Hair follicle dermal papilla cell (primary cell): ENCODE measurements around a stretch of chr2.

DNA sequence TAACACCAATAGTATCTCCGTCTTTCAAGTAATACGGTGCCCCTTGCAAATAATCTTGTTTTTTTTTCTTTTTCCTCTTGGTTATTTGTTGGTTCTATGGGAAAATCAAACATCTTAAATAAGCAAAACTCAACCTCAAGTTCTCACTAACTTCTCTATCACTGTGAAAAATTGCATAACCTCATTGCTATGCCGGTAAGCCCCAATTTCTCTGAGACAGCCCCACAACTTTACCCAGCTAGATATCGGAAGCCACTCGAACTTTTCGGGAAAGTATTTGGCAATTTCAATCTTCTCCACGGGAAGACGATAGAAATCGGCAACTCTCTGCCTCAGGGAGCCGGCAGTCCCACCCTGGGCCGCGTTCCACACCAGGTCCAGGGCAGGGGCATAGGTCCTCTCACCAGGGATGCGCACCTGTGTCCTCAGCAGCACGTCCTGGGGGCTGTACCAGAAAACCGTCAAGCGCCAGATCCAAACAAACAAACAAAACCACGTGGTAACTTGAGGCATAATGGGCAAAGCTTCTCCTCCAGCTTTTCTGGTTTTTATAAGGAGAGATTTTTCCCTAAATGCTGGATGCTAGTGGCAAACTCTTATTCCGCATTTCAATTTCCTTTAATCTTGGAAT is 80.9 kb downstream of the USP40 start:
- CAGE, long polyA plus RNA = no peak

GRCh38 chr2:233489340-233490185 is 77.0 kb downstream of the USP40 start:
- CAGE, long polyA plus RNA = no peak

DNA sequence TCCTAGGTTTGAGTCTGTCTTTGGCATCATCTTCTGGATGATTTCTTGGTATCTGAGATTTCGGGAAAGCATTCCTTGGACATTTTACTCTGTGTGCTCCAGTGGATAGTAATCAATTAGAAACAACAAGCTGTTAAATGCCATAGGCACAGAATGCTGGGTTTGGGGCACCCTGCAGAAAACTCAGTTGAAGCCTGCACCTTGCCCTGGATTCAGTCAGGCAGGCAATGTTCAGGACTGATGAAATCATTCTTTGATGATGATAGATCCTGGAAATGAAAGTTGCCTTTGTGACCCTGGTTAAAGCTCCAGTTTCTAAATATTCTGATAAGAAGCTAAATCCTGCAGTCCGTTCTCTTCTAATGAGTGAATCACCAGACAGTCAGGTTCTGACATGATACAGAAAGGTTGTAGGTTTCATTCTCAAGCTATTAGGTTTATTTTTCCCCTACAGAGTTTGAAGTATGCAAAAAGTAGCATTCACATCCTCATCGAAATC is 1.3 kb downstream of the UGT1A1 start:
- CAGE, long polyA plus RNA = no peak

DNA sequence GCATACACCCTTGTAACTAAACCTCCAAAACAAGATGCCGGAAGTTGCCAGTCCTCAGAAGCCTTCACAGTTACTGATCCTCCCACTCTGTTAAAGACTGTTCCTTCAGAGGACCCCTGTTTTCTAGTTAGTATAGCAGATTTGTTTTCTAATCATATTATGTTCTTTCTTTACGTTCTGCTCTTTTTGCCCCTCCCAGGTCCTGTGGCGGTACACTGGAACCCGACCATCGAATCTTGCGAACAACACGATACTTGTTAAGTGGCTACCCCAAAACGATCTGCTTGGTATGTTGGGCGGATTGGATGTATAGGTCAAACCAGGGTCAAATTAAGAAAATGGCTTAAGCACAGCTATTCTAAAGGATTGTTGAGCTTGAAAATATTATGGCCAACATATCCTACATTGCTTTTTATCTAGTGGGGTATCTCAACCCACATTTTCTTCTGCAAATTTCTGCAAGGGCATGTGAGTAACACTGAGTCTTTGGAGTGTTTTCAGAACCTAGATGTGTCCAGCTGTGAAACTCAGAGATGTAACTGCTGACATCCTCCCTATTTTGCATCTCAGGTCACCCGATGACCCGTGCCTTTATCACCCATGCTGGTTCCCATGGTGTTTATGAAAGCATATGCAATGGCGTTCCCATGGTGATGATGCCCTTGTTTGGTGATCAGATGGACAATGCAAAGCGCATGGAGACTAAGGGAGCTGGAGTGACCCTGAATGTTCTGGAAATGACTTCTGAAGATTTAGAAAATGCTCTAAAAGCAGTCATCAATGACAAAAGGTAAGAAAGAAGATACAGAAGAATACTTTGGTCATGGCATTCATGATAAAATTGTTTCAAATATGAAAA is 7.8 kb downstream of the UGT1A1 start:
- CAGE, long polyA plus RNA = no peak

GRCh38 chr2:233821997-233822482 is 32.3 kb downstream of the HJURP start:
- CAGE, long polyA plus RNA = no peak

GRCh38 chr2:234091666-234092324 is 41.3 kb downstream of the SPP2 start:
- CAGE, long polyA plus RNA = no peak

- CAGE, long polyA plus RNA = no peak
Observed at GRCh38 chr2:234446226-234446781, 50.6 kb downstream of the ARL4C start.

DNA sequence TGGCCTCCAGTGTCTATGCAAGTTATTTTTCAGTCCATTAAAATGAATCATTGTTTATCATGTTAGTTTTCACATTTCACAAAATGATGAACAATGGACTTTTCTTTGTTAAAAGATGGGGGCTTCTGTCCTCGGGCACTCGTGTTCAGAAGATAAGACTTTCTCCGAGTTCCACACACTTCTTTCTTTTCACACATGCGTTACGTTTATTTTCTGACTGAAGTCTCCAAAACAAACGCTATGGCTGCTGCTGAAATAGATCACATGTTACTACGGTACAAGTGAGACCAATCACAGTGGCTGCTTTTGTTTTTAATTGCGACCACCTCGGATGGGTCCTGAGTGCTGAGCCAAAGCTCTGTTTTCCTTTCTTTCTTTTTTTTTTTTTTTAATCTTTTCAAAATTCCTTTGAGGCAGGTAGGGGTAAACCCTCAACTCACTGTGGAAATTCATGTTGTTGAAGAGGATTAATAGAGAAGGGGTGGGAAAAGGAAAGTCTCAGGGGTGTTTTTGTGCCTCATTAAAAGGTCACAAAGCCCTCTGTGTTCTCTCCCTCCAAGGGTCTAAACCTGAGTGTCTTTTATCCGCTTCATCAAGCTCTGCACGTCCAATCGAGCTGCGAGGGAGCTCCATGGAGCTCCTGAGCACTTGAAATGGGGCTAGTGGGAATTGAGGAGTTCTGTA is 48.3 kb downstream of the ARL4C start:
- CAGE, long polyA plus RNA = no peak

DNA sequence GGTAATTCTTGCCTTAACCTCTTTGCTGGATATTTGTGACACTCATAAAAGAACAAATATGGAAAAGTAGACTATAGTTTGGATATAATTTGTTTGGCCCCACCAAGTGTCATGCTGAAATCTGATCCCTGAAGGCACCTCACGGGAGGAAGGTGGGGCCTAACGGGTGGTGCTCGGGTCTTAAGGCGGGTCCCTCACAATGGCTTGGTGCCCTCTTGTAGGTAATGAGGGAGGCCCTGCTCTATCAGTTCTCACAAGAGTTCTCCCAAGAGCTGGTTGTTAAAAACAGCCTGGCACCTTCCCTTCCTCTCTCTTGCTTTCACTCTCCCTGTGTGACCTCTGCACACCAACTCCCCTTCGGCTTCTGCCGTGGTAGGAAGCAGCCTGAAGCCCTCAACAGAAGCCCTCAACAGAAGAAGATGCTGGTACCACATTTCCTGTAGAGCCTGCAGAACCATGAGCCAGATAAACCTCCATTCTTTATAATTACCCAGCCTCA is 37.3 kb downstream of the ARL4C start:
- CAGE, long polyA plus RNA = no peak

- CAGE, long polyA plus RNA = no peak
Observed at GRCh38 chr2:234489823-234491308, 6.5 kb downstream of the ARL4C start.

- CAGE, long polyA plus RNA = no peak
Observed at GRCh38 chr2:234690754-234691416, 194.0 kb upstream of the ARL4C start.

DNA sequence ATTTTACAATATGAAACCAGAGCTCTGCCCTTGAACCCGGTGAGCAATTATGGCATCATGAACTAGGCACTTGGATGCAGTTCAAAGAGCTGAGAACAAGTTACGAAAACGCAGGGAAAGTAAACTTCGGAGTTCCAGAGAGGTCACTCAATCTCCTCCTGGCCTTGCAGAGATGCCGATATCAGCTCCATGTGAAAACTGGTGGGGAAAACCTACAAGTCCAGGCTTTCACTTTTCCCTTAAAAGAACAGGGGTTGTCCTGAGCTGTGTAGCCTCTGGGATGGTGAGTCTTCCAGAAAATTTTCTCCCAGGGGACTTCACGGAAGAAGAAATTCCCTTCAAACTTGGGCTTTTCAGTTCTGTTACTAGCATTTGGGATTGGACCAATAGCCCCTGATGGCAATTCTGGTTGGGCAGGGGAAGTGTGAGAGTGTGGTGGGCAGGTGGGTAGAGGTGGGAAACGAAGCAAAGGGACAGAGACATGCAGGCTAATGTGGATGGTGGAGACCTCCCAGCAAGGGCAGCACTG is 71.1 kb upstream of the SH3BP4 start:
- CAGE, long polyA plus RNA = no peak

DNA sequence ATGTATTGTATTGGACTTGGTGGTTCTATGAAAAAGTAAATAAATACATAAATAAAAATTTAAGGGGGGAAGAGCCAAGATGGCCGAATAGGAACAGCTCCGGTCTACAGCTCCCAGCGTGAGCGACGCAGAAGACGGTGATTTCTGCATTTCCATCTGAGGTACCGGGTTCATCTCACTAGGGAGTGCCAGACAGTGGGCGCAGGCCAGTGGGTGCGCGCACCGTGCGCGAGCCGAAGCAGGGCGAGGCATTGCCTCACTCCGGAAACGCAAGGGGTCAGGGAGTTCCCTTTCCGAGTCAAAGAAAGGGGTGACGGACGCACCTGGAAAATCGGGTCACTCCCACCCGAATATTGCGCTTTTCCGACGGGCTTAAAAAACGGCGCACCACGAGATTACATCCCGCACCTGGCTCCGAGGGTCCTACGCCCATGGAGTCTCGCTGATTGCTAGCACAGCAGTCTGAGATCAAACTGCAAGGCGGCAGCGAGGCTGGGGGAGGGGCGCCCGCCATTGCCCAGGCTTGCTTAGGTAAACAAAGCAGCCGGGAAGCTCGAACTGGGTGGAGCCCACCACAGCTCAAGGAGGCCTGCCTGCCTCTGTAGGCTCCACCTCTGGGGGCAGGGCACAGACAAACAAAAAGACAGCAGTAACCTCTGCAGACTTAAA is 63.4 kb upstream of the SH3BP4 start:
- CAGE, long polyA plus RNA = no peak

DNA sequence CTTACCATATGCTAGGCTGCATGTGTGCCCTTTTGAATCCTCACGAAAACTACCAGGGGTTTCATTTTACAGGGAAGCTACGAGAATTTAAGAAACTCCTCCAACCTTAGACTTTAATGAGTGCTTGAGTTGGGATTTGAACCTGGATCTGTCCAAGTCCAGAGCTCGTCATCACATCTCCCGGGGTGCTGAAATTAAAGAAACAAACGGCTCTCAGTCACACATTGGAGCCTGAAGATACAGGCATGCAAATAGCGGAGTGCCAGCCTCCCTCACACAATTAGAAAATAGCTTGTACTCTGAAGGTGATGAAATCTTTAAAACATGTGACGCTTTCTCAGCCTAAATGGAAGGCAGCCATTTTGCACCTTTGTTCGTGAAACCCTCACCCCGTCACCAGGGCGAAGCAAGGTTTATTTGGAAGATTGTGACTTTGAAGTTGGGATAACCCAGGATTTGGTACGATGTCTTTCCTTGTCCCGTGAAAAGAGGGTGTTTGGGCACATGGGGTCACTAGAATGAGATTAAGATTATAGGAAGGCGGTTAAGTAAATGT is 4.0 kb downstream of the SH3BP4 start:
- CAGE, long polyA plus RNA = no peak

DNA sequence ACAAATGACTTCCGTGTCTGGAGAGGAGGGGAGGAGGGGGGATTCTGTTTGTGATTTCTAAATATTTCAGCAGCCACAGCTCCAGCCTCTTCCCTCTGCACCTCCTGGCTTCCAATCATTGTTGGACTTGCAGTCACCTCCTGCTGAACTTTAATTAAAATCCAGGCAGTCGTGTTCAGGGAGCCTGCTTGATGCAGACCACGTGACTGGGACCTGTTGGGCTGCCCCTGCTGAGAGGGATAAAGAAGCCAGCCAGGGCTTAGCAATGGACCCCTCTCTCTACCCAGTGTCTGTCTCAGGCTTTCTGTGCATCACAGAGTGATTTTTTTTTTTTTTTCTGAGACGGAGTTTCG is 115.1 kb downstream of the SH3BP4 start:
- CAGE, long polyA plus RNA = no peak

DNA sequence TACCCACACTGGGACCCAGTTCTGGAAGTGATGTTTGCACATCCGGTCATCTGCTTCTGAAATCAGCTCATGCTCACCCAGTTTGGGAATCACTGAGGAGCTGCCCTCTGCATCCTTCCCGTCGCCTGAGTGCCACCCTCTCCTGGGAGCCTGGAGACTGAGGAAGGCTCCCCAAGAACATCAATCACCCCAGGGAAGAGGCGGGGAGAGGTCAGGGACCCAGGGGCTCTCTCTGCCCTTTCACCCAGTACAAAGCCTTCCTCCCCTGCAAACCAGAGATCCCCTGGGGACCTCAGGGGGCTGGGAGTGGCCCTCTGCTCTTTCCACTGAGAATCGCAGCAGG is 150.5 kb upstream of the AGAP1 start:
- CAGE, long polyA plus RNA = no peak

GRCh38 chr2:235386349-235386682 is 107.5 kb upstream of the AGAP1 start:
- CAGE, long polyA plus RNA = no peak

GRCh38 chr2:235514223-235515608 is 20.9 kb downstream of the AGAP1 start:
- CAGE, long polyA plus RNA = no peak

DNA sequence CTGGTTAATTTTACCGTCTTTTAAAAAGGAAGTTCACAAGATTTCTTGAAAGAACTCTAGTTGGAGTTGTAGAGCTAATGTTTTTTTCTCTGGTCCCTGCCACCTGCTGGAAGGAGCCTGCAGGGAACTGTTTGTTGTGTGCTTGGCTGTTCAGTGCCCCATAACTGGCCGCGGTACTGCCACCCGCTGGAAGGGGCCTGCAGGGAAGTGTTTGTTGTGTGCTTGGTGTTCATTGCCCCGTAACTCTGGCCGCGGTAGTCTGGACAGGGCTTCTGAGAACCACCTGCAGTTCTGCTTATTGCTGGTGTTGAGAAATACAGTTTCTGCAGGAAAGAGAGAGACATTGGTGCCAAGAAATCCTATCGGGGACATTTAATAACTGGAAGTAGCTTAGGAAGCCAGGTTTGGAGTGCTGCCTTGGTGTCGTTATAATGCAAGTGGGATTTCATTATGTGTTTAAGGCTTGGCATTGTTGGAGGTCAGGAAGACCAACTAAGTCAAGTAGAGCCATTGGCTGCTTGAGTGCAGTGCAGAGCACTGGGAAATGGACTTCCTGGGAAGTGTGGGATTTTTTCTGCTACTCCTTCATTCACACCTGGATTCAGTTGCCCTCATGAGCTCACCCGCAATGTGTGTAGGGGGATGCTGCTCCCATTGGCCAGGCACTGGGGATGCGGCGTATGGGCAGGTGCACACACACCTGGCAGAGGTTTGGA is 58.3 kb downstream of the AGAP1 start:
- CAGE, long polyA plus RNA = no peak

GRCh38 chr2:235679577-235680078 is 185.8 kb downstream of the AGAP1 start:
- CAGE, long polyA plus RNA = no peak